ENCODE measurements around the gene LANCL1.

DNA sequence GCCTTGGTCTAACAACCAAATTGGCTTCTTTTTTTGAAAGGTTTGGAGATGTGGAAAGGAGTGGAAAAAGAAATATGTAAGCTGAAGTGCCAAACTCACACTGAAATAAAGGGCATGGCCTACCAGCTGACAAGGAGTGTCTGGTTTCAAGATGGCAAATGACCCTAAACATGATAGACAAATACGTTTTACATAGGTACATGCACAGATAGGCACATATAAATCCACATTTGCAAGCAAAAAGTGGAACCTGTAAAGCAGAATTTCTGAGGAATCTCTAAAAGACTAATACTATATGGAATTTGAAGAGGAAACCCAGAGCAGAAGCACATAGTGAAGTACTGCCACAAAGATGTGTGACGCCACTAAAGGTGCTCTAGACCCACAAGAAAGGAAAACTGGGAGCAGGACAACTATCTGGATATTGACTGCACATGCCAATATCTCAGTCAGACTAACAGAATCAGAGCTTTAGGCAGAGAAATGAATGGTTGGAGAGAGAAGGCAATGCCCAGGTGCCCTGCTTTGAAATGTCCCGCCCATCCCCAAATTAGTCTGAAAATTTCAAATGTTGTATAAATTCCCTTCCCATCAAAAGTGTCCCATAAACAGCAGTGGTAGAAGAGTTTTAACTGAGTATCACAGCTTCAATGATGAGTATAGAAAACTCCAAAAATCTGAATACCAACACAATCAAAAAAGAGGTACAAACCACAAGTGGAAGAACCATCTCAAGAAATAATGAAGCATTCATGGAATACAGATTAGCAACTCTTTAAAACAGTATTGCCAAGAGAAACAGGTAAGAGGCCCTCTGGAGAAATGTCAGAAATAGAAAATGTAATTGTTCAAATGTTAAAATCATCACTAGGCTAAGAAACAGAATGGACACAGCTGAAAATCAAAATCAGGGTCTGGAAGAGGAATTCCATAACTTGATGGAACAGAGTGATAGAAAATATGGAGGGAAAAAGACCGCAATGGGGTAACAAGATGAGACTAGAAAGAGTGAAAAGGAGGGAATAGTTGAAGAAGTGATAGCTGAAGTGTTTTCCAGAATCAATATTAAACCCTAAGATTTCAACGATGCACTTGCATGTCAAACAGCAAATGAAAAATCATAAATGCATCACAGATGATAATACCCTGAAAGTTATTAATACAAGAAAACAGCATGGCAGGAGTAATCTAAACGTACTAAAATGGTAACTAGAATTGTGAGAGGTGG is 30.1 kb downstream of the RPE start:
- PRO-cap, result no peak

GRCh38 chr2:210055216-210055691 is 52.8 kb downstream of the RPE start:
- PRO-cap, result no peak

GRCh38 chr2:210080106-210080824 is 77.8 kb downstream of the RPE start:
- PRO-cap, result no peak

GRCh38 chr2:210475835-210476986 is at the start of gene LANCL1:
Gene LANCL1, minus strand, starts transcription at chr2:210476759.
- PRO-cap, result unidirectional peak, plus-strand start at chr2:210476367; bidirectional peak, plus-strand start at chr2:210476865, minus-strand start at chr2:210476739

- PRO-cap, result no peak
Measured at GRCh38 chr2:210548589-210549476, 7.6 kb upstream of the CPS1 start.

DNA sequence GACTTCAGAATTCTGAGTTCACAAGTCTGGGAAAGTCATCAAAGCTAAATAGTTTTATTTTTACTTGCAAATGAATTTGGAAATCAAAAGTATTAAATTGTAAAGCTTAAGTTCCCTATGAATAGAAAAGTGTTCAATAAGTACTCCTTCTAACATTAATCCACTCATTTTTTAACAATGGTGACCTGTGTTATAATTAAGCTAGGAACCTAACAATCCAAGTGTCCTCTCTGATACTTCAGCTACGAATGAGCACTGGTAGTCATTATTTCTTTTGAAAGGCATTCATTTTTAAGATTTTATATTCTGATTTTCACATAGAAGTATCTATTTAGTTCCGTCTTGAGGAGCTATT is 3.9 kb downstream of the CPS1 start:
- PRO-cap, result no peak

- PRO-cap, result no peak
Measured at GRCh38 chr2:210561100-210562039, 5.0 kb downstream of the CPS1 start.

DNA sequence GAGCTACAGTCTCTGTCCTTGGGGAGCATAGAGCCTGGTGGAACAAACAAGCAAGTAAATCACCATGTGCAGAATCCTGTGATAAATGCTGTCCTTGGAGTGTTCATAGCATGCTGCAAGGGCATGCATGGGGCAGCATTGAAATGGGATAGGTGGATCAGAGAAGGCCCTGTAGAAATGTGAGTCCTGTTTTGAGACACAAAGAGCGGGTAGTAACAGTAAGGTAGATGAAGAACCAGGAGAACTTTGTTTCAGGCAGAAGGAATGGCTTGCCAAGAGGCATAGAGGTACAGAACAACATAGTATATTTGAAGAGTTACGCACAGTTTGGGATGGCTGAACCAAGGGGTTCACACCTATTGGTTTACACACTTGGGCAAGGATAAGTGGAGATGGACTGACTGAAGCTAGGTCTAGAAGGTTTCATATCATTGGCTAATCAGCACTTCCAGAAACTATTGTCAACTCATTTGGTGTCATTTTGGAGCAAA is 27.0 kb downstream of the CPS1 start:
- PRO-cap, result no peak

DNA sequence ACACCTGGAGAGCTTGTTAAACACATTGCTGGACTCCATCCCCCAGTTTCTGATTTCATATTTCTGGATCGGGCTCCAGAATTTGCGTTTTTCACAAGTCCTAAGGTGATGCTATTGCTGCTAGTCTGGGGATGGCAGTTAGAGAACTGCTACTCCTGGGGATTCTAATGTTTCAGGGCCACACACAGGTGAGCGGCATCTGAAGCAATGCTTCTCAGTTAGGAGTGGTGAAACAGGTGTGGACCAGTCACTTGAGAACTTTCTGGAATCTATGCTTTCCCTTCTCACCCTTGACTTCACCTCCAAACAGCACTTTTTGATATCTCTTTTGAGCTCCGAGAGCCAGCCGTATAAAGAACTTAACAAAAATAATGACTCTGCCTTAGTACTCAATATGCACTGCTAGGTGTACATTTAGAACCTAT is 100.5 kb downstream of the CPS1 start:
- PRO-cap, result no peak

DNA sequence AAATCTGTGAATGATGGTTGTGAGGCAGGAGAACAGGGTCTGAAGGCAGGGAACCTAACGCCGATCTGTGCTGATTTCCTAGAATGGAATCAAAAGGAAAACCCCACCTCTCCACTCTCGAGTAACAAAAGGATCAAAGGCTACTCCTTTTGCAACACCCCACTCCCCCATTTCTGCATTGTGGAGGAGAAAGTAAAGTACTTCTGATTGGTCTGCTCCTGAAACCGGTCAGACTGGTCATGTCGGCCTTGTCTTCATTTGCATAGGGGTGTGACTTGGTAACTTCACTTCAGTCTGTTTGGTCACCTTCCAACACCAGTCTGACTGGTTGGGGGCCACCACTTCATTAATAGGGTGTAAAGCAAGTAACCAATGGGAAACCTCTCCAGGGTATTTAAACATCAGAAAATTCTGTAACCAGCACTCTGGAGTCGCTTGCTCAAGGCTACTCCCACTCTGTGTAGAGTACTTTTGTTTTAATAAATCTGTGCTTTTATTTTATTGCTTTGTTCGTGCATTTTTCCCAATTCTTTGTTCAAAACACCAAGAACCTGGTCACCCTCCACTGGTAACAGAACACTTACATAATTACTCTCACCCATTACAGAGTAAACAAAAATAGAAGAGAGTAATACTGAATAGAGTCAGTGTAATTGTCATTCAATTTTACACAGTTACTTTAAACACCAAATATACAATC is 771.8 kb downstream of the ERBB4 start:
- PRO-cap, result no peak

DNA sequence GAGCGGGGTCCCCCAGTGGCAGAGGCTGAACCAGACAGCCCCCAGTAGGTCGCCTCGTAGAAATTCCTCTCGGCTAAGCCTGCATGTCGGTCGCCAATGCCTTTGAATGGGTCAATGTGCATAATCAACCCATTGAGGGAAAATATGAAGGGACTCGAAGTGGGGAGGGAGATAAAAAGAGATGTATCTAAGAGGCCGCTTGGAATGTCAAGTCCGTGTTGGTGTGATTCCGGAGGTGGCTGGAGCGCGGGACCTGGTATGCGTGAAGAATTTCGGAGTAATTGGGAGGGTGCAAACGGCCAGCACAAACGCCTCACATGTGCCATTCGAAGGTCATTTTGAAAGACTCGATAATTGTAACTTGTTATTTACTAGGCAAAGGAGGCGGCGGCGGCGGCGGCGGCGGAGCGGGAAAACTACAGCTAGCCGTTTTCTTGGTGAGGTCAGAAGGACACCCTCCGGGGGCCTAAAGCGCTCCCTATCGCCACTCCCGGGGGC is 1.8 kb downstream of the ERBB4 start:
- PRO-cap, result no peak

- PRO-cap, result no peak
Measured at GRCh38 chr2:213066201-213066700, 85.2 kb downstream of the IKZF2 start.

DNA sequence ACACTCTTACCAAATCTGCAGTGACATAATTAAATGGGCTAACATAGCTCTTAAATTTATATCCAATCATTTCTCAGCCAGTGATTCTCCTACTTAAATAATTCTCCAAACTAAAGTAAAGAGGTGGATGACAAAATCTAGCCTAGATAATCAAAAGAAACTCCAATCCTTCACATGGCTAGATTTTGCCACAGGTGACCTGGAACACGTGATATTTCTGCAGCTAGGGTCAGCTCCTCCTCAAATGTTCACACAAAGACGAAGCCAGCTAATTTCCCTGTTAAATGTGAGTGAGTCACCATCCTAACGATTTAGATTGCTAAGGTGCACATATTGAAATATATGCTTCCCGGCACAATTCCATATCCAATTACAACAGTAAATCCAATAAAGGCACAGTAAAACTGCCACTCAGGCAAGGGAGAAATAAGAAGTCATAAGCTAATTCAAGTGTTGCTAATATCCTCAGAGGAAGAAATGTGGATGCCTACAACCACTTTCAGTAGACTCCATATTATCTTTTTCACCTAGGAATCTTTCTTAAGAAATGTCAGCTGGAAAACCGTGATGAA is 28.7 kb downstream of the IKZF2 start:
- PRO-cap, result no peak

DNA sequence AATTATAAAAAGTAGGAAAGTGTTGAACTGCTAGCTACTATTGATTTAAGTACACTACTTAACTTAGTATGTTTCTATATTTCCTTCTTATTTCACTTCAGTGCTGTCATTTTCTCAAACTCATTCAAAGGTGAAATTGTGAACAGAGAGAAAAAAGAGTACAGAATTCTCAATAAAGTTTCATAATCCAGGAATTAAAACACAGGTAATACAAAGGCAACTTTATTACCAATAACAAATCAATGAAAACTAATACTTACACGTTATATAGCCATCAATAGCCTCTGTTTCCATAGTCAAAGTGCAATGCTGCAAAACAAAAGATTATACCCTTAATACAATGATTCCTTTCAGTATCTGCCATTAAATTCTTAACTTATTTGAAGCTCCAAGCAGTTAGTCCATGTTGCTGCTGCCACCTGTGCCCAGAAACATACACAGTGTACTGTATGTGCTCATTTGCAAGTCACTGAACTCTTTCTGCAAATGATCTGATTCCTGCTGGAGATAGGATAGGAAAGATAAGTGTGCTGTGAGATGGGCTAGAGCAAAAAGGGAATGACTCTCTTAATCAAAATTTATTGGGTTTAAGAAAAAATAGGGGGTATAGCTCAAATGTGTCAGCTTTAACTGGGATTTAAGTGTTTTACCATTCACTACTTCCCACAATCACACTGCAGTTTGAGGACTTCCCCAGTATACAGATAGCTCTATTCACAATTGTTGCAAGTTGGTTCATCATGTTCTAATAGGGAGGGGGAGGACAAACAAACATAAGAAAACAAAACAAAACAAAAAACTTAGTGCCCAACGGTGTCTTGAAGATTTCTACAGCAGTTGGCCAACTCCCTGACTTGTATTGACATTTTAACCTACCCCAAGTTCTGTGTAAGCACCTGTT is 2.8 kb downstream of the IKZF2 start:
- PRO-cap, result no peak

GRCh38 chr2:213229696-213230363 is 54.4 kb upstream of the SPAG16 start:
- PRO-cap, result bidirectional peak, plus-strand start at chr2:213230045, minus-strand start at chr2:213229989

DNA sequence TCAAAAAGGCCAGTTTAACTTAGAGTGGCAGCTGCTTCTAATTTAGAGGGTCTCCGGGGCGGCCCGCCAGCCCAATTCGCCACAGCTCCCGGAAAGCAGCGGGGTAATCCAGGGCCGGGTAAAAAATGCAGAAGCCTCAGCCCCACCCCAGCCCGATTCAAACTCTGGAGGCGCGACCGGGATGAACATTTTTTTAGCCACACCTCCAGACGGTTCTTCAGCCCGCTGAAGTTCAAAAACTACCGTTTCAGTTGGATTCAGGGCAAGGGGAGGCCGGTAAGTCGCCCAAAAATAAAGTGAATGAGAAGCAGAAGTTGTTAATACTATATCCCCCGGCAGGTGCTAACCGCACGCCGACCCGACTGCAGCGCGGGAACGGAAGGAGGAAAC is 549 bp downstream of the BARD1 start:
- PRO-cap, result bidirectional peak, plus-strand start at position 287 of the sequence, minus-strand start at position 76 of the sequence

DNA sequence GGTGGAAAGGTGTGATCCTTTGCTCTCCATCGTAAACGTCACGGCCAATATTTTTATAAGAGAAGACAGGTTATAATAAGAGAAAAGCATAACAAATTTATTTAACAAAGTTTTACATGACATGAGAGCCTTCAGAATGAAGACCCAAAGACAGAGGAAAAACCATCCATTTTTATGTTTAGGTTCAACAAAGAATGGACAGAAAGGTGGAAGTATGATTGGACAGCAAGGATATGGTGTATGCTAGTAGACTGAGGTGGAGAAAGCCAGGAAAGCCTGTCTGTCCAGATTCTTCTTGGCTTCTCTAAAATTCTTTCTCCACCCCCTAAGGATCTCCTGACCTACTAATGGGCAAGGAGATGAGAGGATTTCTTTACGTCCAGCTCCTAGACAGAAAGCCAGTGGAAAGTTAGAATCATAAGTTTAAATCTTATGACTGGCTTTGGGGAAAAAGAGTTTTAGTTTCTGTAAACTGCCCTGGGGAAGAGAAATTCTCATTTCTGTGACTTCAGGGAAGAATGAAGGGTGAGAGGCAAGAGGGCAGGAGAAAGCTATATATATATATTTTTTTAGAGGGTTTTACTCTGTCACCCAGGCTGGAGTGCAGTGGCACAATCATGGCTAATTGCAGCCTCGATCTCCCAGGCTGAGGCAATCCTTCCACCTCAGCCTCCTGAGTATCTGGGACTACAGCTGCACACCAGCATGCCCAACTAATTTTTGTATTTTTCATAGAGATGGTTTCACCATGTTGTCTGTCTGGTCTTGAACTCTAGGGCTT is 3.1 kb downstream of the ATIC start:
- PRO-cap, result no peak

DNA sequence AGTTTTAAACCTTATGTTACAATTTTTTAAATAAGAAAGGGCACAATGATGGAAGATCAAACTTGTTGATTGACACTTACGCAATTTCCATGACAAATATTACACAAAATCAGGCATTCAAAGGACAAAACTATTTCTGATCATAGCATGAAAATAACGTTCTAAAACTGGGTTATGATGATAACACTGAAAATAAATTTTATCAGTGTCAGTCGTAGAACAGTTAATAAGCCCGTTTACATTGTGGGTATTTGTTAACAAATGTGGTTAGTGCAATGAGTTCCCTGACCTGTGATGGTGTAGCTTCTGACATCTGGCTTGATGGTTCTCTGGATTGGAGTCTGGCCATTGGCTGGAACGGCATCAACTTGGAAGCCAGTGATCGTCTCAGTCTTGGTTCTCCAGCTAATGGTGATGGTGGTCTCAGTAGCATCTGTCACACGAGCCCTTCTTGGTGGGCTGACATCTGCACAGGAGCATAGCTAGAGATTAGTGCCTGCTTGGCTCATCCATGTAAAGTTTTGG is 59.6 kb downstream of the FN1 start:
- PRO-cap, result no peak

DNA sequence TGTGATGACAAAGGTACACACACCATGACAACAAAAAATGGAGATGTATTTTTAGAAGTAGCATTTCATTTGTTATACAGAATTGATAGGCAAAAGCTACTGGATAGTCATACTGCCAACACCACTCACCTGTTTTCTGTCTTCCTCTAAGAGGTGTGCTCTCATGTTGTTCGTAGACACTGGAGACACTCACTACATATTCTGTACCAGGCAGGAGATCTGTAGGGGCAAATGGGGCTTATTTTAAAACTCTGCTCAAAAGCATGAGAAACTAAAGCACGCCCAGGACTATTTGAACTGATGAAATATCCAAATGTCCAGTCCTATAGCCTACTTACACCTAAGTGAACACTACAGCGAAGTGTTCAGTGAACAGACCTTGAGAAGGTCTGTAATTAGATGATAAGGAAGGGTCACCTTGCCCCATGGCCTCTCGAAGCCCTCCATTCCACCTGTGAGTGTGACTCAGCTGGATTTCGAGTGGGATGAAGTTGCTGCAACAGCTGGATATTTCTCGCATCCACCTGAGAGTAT is 47.7 kb downstream of the FN1 start:
- PRO-cap, result no peak

DNA sequence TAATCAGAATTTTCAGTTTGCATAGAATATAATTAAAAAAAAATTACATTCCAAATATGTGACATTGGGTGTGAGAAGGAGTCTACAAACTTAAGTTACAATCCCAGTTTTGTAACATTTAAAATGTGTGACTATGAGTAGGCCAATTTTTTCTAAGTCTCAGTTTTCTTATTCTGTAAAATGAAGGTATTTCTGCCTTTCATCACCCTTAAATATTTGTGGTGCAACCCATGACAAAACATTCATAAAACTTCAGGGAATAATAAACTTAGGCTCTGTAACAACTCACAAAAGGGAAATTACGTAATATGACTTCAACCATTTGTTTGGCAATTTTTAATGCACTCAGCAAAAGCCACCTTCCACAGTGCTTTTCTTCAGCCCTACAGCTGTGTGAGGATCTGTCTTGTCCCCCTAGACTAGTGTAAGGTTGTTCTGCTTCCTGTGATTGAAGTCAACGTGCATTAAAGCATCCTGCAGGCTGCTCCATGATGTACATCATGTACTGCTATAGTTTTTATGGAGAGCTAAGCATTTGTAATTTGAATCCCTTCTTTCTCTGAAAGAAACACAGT is 39.3 kb downstream of the FN1 start:
- PRO-cap, result no peak

Measured in NALM6 (cell line).